Esophagus squamous epithelium (tissue), 4 donors: ENCODE measurements around the gene POLA2.

GRCh38 chr11:64559723-64560073 is 4.0 kb downstream of the SLC22A11 start:
- PRO-cap = no peak
- RAMPAGE, long total RNA, 4 experiments = no peak in any of the 4 experiments

GRCh38 chr11:64566230-64567112 is 10.7 kb downstream of the SLC22A11 start:
- PRO-cap = bidirectional peak, plus-strand start at chr11:64566794, minus-strand start at chr11:64566662
- RAMPAGE, long total RNA, 4 experiments = no peak in any of the 4 experiments

DNA sequence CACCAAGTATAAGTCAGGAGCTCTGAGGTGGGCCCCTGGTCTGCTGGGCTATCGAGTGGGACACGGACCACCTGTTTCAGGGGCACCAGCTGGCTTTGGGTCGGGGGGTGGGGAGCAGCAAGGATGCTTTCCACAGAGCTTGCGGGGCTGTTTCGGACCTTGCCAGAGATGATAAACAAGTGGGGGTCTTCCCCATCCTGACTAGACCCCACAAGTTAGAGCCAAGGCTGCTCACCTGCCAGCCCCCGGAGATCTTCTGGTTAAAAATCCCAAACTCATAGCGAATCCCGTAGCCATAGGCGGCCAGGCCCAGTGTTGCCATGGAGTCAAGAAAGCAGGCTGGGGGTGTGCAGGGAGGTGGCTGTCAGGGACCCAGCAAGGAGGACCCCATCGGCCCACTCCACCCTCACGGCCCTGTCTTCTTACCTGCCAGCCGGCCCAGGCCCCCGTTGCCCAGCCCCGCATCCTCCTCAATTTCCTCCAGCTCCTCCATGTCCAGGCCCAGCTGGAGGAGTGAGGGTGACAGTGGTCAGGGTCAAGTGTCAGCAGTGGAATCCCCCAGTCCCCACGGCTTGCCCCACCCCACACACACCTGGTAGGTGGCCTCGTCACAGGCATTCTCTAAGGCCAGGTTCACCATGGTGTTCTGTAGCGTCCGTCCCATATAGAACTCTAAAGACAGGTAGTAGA is 1.6 kb downstream of the PYGM start:
- PRO-cap = no peak
- RAMPAGE, long total RNA, 4 experiments = no peak in any of the 4 experiments

DNA sequence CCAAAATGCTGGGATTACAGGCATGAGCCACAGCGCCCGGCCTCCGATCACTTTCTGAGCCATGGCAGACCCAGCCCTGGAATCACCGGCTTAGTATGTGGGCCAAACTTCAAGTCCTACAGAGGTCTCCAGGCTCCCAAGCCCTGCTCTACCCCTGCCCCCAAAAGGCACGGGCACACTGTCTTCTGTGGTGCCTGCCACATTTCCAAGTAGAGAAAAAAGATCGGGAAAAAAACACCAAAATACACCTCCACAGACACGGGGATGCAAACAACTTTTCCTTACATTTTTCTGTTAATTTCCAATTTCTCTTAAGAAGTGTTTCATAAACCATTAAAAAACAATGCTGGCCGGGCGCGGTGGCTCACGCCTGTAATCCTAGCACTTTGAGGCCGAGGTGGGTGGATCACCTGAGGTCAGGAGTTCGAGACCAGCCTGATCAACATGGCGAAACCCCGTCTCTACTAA is 1.8 kb upstream of the PYGM start:
- PRO-cap = no peak
- RAMPAGE, long total RNA, 4 experiments = no peak in any of the 4 experiments

- PRO-cap = no peak
- RAMPAGE, long total RNA, 4 experiments = no peak in any of the 4 experiments
Observed at GRCh38 chr11:64763815-64764930, 4.4 kb upstream of the PYGM start.

DNA sequence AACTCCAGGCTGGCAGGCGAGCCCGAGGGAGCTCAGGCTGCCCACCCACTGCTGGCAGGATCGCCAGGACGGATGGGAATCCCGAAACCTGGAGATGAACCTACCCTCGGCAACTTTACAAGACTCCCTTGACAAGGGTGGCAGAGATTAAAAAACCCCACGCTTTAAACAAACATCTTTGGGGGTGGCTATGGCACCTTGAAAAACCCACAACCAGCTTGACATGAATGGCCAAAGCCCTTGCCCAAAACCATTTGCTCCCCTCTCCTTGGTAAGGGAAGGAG is 5.1 kb upstream of the PYGM start:
- PRO-cap = no peak
- RAMPAGE, long total RNA, 4 experiments = no peak in any of the 4 experiments

DNA sequence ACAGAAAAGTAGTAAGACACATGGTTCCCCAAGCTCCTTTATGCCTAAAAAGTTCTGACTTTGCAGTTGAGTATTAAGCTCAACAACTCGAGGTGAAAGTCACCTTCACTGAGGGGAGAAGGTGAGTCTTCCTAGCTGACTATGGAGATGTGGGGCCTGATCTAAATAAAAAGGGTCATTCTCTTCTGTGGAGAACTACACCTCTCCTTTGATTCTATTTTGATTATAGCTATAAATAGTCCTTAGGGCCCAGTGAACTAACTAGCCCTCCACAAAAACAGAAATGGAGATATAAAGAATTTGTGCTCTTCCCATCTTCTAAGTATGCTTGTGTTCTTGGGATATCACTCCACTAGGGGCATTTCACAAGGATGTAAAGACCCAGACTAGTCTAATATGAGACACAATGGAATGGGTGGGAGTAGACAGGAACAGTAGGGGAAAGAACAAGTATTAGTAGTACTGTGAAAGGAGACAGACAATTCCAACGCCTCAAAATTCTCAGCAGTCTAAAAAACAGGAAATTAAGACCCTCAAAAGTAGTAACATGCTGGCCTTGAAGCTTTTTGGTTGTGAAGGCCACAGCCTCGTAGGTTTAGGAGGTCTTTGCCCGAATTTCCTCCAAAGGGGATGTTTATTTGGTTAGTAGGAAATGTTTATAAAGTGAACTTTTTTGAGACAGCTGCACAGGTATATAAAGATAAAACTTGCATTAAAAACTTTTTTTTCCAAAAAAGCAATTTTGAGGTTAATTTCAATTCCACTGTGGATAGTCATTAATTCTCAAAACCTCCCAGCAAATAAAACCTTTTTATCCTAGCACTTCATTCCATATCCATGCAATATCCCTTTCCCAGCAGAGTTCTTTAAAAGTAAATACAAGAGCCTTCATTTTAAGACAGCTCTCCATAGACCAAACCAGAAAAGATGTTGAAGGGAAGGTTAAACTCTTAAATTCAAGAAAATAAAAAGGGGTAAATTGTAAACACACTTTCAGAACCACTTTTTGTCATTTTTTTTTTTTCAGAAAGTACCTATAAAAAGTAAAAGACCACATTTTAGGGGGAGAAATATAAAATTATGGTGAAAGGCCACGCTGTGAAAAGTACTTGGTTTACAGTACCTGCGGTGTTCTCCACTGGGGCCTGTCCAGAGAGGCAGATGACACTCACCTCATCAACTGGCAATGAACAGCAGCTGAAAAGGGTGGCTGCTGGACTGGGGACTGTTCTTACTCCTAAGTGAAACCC is 2.9 kb downstream of the SF1 start:
- PRO-cap = no peak
- RAMPAGE, long total RNA, 4 experiments = no peak in any of the 4 experiments

GRCh38 chr11:64802229-64802770 is 714 bp downstream of the MAP4K2 start:
- PRO-cap = no peak
- RAMPAGE, long total RNA, 4 experiments = no peak in any of the 4 experiments

DNA sequence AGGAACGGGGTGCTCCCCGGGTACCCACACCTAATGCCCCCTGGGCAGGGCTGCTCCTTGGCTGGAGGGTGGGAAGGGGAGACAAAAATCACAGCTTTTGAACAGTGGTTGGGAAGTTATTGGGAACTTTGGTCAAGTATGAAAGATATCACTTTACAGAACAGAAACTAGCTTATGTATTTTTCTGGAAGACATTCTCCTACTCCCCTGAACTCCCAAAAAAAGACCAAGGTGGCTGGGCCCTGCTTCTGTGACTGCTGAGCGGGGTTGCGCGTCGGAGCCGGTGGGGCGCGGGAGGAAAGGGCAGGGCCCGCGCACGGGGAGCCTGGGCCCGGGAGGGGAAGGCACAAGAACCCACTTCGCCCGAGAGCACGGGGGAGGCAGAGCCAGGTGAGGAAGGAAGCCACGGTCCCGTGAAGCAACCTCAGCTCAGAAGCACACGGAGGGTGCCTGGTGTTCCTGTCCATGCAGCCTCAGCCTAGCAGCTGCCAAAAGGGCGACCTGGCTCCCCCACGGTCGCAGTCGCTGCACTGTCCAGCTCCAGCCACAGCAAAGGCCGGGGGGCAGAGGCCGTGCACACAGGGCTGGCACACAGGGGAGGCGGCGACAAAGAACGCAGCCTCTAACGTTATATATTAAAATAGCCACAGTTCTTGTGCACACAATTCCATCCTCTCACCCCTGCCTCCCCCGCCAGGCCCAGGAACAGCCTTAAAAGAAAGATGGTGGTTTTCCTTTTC is 9.2 kb upstream of the CDC42BPG start:
- PRO-cap = no peak
- RAMPAGE, long total RNA, 4 experiments = no peak in any of the 4 experiments

DNA sequence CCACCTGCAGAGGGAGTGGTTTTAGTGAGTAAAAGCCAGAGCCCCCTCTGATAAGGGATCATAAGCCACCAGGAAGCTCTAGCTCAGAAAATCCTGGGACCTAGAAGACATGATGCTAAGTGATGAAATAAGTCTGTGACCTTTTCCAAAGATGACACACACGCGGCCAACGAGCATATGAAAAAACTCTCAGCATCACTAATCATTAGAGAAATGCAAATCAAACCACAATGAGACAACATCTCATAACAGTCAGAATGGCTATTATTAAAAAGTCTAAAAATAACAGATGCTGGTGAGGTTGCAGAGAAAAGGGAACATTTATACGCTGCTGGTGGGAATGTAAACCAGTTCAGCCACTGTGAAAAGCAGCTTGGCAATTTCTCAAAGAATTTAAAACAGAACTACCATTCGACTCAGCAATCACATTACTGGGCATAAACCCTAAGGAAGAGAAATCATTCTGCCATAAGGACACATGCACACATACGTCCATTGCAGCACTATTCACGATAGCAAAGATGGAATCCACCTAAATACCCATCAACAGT is 12.8 kb downstream of the EHD1 start:
- PRO-cap = no peak
- RAMPAGE, long total RNA, 4 experiments = no peak in any of the 4 experiments

GRCh38 chr11:64885259-64886113 is 7.1 kb upstream of the EHD1 start:
- PRO-cap = no peak
- RAMPAGE, long total RNA, 4 experiments = no peak in any of the 4 experiments

DNA sequence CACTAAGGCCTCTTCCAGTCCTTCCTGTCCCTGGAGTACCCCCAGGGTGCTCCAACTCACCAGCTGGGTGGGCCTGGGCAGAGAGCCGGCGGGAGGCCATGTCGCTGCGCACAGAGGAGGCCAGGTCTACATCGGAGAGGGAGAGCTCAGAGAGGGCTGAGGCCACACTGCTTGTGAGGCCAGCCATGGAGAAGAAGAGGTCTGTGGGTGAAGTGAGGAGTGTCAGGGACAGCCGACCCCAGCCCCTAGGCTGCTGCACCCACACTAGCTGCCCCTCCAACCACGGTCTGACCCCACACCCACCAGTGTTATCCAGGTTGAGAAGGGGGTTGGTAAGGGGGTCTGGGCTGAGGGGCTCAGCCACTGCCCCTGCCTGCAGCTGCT is 5.2 kb downstream of the ATG2A start:
- PRO-cap = no peak
- RAMPAGE, long total RNA, 4 experiments = no peak in any of the 4 experiments

- PRO-cap = no peak
- RAMPAGE, long total RNA, 4 experiments = no peak in any of the 4 experiments
Observed at GRCh38 chr11:64925688-64926221, 1.3 kb downstream of the PPP2R5B start.

GRCh38 chr11:65043733-65044403 is 2.9 kb downstream of the SAC3D1 start:
- PRO-cap = unidirectional peak, minus-strand start at chr11:65044028
- RAMPAGE, long total RNA, 4 experiments = no peak in any of the 4 experiments

DNA sequence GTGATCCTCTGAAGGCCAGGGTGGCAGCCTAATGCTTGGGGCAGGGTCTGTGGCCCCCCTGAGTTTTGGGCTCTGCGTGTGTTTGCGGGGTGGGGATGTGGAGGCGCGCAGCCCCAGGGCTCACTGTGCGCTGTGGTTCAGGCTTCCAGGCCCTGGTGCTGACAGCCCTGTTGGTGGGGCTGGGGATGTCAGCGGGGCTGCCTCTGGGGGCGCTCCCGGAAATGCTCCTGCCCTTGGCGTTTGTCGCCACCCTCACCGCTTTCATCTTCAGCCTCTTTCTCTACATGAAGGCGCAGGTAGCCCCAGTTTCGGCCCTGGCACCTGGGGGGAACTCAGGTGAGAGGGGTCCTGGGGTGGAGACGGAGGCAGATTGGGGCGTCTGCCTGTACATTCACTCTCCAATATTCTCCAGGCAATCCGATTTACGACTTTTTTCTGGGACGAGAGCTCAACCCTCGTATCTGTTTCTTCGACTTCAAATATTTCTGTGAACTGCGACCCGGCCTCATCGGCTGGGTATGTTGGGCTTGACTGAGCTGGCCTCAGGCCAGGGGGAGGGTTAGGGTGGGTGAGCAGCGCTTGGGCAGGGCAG is 1.5 kb downstream of the TM7SF2 start:
- PRO-cap = no peak
- RAMPAGE, long total RNA, 4 experiments = no peak in any of the 4 experiments

- PRO-cap = bidirectional peak, plus-strand start at chr11:65182459, minus-strand start at chr11:65182389
- RAMPAGE, long total RNA, 4 experiments = start-site peak on the plus strand in 2 of 4 experiments, at chr11:65182446-65182538 at its widest, 46 to 164 reads per replicate; start-site peak on the minus strand in 1 of 4 experiments, at chr11:65182394-65182706 at its widest, 6 reads per replicate
Observed at GRCh38 chr11:65182181-65183044, 685 bp downstream of the CAPN1 start.

- PRO-cap = bidirectional peak, plus-strand start at chr11:65261962, minus-strand start at chr11:65261759; bidirectional peak, plus-strand start at chr11:65262468, minus-strand start at chr11:65262430
- RAMPAGE, long total RNA, 4 experiments = start-site peak on the plus strand in 2 of 4 experiments, at chr11:65261940-65262002 at its widest, 26 to 48 reads per replicate
Observed at GRCh38 chr11:65261581-65262533, at the start of gene POLA2. Gene POLA2, plus strand, starts transcription at chr11:65261962.

GRCh38 chr11:65295037-65295817 is 19.4 kb upstream of the CDC42EP2 start:
- PRO-cap = no peak
- RAMPAGE, long total RNA, 4 experiments = no peak in any of the 4 experiments

DNA sequence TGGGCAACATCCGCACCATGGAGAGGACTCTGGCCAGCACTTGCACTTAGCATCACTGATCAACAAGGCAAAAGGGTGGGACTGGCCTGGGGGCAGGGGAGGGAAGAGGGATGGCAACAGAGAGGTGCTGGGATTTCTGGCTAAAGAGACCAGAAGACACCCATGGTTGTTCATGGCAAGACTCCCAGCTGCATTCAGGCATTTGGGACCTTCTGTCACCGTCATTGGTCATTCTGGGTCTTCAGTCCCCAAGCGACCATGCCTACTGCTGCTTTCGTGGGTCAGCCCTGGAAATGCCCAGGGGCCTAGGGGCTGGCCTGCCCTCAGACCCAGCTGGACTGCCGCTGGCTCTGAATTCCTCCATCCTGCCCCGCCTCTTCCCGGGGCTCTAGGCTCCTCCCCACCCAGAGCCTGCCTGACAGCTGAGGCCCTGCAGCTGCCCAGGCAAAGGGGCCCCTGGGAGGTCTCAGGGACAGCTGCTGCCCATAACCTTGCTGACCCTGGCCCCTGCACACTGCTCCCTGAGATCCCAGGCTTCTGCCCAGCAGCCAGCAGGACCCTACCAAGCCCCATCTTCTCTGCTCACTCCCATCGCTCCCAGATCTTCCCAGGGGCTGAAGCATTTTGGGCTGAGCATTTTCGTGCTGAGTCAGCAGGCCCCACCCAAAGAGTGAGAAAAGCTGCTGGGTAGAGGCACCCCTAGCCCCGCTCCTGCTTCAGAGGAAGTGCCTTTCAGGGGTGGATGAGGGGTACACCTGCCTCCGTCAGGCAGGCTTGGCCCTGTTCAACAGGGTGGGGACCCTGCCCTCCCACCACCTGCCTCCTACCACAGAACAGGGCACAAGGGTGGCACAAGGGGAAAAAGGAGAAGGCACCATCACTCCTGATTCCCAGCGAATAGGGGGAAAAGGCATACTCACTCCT is 12.8 kb upstream of the CDC42EP2 start:
- PRO-cap = no peak
- RAMPAGE, long total RNA, 4 experiments = no peak in any of the 4 experiments

GRCh38 chr11:65397061-65397679 is 10.7 kb downstream of the FRMD8 start:
- PRO-cap = no peak
- RAMPAGE, long total RNA, 4 experiments = no peak in any of the 4 experiments